ENCODE data around the genes PGM3, SNAP91, CEP162 and C6orf163.

- PRO-cap, result no peak
These were observed 36.2 kb upstream of the TENT5A start for GRCh38 chr6:81788679-81788997.

- PRO-cap, result no peak
These were observed 232.1 kb downstream of the IBTK start for GRCh38 chr6:82015287-82016063.

DNA sequence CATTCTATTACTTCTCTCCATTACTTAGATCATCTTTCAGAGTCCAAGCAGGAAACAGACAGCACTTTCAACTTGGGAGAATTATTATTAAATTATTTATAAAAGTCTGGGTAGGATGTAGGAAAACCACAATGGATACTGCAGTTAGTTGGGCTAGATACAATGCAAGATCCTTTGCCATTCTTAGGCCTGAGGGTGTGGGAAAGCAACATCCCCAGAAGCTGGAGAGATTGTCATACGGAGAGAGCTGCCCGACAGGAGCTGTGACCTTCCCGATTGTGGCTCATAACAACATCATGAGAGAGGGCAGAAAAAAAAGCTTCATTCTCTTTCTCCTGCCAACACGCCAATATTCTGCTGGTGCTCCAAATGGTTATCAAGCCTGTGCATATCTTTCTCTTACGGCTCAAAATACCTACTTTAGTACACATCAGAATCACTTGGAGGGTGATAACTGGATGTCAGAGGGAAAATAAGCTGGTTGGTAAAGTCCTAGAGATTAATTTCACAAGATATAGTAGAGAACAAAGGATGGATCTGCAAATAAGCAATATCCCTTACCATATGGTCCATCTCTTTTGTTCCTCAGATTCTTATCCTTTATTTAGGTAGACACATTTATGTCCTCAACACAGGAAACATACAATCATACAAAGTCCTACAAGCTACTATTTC lies 81.0 kb downstream of the IBTK start:
- PRO-cap, result no peak

GRCh38 chr6:82181398-82181597 lies 66.2 kb downstream of the IBTK start:
- PRO-cap, result no peak

- PRO-cap, result bidirectional peak, plus-strand start at chr6:82247337, minus-strand start at chr6:82247246
These were observed 704 bp downstream of the IBTK start for GRCh38 chr6:82246701-82247378.

- PRO-cap, result no peak
These were observed 194.6 kb downstream of the TPBG start for GRCh38 chr6:82558264-82558523.

GRCh38 chr6:83192413-83193520 lies at the start of gene PGM3:
TSS of gene PGM3 (minus strand) at chr6:83193265.
- PRO-cap, result bidirectional peak, plus-strand start at chr6:83193381, minus-strand start at chr6:83193257

DNA sequence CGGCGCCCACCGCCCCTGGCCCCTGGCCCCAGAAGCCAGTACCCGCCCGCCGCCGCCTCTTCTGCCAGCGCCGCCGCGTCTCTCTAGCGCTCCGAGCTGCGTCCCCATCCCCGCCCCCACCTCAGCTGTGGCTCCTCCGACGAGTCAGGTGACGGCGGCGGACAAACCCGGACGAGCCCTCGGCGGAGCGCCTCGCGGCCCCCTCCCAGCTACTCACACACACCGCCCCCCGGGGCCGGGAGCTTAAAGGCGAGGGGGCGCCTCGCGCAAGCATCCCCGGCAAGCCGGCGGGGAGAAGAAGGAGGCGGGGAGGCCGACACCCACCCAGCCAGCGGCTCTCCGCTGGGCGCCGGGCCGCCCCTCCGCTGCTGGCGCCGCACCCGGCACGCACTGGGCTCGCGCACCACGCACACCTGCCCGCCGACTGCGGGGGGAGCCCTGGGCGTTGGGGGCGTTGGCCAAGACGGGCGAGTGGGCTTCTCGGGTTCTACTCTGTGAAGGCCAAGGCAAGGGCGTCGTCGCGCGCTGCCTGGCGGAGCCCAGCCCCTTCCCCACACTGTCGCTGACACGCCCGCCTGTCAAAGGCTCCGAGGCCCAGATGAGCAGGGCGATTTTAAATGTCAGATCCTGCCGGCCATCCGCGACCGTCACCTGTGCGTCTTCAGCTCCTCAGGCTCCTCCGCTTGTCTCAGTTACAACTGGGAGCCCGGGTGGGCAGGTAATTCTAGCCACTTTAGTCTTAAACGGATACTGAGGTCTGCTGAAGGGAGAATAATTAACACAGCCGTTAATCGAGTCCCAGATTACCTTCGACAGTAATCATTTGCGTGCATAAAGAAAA lies at the start of gene SNAP91:
SNAP91 (minus strand) TSS at position 100 of the 841 bp plus-strand sequence.
- PRO-cap, result unidirectional peak, minus-strand start at position 389 of the sequence

DNA sequence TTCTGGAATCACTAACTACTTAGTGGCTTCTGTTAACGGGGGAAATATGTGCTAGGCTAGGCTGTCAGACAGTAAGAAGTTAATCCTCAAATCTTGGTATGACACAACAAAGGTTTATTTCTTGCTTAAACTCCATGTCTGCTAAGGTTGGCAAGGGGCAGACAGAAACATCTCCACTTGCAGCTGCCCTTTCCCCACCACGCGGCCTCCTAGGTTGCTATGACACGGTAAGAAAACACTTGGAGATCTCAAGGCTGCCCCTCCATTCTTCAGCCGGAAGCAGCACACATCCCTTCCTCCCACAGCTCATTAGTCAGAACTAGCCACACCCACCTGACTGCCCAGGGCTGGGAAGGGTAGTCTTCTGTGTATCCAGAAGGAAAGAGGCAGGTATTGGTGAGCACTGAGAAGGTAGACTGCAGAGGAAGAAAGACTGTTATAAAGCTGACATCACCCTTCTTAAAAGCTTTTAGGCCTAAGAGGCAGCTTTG lies 41.4 kb downstream of the MRAP2 start:
- PRO-cap, result no peak

- PRO-cap, result unidirectional peak, minus-strand start at chr6:84227615
These were observed at the start of gene CEP162 for GRCh38 chr6:84226881-84228167. TSS of gene CEP162 (minus strand) at chr6:84227643.

- PRO-cap, result no peak
These were observed 1.0 kb downstream of the TBX18 start for GRCh38 chr6:84763054-84764115.

DNA sequence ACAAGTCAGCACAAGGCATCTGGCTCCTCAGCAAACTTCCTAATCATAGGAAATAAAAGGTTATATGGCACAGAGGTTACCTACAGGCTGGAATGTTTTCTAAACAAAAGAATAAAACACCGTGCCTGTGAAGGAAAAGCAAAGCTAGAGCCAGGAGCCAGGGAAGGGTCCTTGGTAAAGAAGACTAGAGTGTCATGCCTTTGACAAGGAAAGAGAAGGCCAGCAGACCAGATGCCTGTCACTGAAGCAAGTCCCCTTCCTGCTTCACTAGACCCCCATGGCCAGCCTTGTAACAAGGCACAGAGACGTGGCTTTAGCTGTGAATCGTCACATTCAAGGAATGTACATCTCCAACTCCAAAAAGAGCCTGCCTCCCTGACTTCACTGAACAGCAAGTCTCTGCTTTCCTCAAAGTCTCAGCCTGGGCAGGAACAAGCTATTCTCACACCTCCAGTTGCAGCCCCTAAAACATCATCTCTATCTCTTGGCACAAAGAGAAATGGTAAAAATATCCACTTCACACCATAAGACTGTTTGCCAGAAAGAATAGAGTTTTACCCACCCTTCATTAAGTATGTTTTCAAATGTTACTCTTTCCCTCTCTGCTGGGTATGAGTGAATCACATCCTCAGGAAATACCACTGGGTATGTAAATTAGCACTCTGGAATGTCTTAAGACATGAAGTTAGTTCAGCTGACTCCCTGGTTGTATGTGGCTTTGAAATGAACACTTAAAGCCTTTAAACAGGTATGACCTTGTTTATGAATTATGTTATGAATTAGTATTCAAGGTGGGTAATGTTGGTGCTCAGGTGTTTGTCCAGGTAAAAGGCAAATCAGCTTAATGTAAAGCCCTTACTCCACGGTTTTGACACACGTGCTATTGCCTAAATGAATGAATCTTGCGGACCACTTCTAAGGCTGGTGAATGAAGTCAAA lies 46.4 kb upstream of the NT5E start:
- PRO-cap, result no peak

- PRO-cap, result no peak
These were observed 11.3 kb downstream of the NT5E start for GRCh38 chr6:85461012-85461687.

- PRO-cap, result no peak
These were observed 31.9 kb upstream of the SYNCRIP start for GRCh38 chr6:85674417-85675209.

- PRO-cap, result no peak
These were observed 37.7 kb upstream of the SYNCRIP start for GRCh38 chr6:85680326-85680902.

DNA sequence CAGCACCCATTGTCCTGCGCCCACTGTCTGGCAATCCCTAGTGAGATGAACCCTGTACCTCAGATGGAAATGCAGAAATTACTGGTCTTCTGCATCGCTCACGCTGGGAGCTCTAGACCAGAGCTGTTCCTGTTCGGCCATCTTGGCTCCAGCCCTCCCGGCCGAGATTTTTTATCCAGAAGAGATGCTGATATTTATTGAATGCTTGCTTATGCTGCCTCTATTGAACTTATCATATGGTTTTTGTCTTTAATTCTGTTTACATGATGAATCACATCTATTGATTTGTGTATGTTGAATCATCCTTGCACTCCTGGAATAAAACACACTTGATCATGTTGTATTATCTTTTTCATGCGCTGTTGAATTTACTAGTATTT lies 415.1 kb upstream of the SYNCRIP start:
- PRO-cap, result no peak

GRCh38 chr6:87152167-87152971 lies 3.0 kb upstream of the ZNF292 start:
- PRO-cap, result bidirectional peak, plus-strand start at chr6:87152322, minus-strand start at chr6:87152287

- PRO-cap, result no peak
These were observed 29.1 kb downstream of the ZNF292 start for GRCh38 chr6:87184541-87184823.

DNA sequence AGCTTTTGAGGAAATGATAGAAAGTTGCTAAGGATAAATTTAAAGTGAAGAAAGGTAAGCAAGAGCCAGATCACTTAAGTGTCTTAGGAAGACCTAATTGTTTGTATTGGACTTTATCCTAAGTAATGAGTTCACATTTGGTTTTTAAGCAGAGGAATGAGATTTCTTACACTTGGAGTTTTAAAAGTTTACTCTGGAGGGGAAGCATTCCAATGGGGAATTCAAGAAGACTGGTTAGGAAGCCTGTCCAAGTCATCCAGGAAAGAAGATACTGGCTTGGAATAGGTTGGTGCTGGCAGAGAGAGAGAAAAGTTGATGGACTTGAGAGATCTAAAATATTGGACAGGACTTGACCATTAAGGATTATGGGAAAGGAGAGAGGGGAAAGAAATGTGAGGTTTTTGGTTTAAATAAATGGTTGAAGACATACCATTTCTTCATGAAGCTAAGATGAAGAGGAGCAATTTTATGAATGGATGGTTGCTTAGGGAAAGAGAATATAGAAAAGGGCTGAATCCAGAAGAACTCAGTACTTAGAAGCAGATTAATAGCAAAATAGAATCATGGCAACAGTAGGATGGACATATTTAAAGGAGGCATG lies 53.7 kb upstream of the SMIM8 start:
- PRO-cap, result no peak

DNA sequence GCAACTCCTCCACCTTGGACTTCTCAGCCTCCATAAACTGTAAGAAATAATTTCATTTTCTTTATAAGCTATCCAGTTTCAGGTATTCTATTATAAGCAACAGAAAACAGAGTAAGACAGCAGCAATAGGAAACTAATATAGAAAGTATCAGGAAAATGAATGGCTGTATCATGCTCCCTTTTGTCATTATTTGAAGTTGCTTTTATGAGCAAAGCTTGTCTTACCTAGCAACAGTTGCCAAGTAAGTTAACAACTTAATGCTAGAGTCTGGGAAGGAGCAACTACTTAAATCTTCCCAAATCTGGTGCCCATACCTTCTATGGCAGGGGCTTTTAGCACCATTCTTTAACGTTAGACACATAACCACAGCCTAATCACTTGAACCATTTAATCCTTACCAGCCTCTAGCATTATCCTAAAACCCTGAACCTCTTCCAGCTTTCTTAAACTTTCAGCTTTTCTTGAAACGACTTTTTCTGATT lies at the start of gene C6orf163:
C6orf163 (plus strand) TSS at position 245 of the 483 bp plus-strand sequence.
- PRO-cap, result no peak

Data from type B pancreatic cell (in vitro differentiated cells).